Measurements from ENCODE around the gene HOXC6.

GRCh38 chr12:53287654-53288330, 7.5 kb upstream of the PFDN5 start:
- PRO-cap, 2 experiments, result no peak in any of the 2 experiments

DNA sequence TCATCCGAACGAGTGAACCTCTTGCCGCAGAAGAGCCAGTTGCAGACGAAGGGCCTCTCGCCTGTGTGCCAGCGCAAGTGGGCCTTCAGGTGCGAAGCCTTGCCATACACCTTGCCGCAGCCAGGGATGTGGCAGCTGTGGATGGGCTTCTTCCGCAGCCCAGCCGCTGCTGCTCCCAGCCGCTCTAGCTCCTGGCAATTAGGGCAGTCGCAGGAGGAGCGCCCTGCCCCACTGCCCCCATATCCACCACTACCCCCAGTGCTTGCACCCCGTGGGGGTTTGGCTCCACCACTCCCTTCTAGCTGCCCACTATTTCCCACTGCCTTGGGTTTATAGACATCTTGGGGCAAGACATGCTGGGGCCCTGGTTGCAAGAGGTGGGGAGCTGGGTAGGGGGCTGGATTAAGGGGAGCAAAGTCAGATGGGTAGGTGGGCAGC, 7.0 kb upstream of the AAAS start:
- PRO-cap, 2 experiments, result no peak in any of the 2 experiments

DNA sequence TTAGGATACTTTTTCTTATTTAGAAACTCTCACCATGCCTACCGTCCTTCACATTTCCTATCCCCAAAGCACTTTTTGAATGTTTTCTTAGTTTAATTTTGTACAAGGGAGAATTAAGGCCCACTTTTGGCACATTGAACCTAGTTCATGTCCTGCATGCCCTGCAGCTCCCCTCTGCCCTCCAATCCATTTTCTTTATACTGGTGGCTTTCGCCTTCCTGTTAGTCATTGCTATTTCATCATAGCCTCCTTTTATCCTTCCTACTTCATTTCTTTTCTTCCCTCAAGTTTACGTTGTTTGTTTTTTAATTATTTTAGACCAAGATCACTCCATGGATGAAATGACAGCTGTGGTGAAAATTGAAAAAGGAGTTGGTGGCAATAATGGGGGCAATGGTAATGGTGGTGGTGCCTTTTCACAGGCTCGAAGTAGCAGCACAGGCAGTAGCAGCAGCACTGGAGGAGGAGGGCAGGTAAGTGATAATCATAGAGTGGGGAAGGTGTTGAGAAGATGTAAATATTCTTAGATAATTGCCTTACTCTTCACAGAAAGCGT, 1.4 kb downstream of the SP1 start:
- PRO-cap, 2 experiments, result no peak in any of the 2 experiments

DNA sequence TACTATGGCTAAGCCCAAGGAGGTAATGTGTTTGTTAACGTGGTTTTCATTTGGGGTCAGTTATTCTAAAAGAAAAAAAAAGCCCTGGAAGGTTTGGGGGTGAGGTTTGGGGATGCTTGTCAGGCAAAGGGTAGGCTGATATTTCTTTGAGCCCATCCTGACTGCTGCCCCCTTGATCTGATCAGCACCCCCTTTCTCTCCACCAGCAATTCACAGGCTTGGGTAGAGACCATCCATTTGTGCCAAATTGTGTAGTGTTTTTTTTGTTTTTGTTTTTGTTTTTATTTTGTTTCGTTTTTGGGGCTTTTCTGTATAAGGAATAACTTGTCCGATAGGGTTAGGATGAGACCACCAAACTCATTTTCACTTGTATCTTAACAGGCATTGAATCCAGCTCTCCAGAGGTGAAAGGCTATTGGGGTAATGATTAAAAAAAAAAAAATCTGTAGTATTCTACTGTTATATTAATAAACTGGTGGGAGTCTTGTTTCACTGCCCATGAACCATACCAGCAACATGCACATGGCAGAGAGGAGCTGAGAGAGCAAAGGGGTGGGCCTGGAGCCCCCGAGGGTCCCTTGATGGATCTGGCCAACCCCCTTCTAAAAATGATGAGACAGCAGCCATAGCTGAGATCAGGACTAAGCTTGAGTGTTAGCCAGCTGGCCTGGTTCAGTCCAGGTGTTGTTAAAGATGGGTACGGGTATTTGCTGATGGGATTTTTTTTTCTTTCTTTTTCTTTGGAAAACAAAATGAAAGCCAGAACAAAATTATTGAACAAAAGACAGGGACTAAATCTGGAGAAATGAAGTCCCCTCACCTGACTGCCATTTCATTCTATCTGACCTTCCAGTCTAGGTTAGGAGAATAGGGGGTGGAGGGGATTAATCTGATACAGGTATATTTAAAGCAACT, 15.8 kb downstream of the PCBP2 start:
- PRO-cap, 2 experiments, result no peak in any of the 2 experiments

DNA sequence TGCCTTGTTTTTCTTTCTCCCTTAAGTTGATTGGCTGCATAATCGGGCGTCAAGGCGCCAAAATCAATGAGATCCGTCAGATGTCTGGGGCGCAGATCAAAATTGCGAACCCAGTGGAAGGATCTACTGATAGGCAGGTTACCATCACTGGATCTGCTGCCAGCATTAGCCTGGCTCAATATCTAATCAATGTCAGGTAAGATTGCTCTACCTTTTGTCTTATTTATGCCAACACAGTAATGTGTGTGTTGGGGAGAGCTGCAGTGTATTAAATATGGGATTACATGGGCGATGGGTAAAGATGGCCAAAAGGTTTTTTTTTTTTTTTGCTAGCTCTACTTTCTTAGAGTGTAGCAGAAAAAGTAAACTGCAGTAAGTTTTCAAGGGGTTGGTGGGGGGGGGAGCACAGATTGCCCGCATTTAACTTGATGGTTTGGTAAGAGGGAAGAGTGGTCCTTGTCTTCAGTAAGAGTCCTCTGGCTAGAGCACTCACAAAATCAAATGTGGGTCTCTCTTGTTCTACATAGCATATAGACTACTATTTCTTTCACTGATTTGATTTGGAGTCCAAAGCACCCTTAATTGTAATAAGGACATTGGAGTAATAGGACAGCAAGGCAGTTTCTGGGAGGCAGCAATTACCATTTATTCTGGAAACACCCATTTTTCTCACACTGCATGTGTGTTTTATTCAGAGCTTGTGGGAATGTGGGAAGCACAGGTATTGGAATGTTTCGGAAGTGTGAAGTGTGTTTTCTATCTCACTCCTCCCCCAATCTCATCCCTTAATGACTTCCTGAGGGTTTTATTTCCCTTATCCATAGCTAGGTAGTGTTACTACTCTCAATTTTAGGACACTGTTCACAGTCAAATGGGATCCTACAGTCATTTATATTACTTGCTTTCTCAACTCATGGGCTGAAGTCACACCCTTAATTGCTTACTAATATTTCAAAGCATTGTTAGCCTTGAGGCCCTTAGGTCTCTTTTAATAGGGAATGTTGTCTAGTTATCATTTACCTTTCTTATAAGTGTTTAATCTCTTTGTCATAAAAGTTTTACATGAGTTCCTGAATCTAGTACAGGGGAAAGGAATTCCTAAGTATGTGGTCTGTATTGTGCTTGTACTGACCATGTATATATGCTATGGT, 20.1 kb downstream of the PCBP2 start:
- PRO-cap, 2 experiments, result no peak in any of the 2 experiments

- PRO-cap, 2 experiments, result no peak in any of the 2 experiments
Observed at GRCh38 chr12:53478968-53479871, 20.0 kb downstream of the MAP3K12 start.

DNA sequence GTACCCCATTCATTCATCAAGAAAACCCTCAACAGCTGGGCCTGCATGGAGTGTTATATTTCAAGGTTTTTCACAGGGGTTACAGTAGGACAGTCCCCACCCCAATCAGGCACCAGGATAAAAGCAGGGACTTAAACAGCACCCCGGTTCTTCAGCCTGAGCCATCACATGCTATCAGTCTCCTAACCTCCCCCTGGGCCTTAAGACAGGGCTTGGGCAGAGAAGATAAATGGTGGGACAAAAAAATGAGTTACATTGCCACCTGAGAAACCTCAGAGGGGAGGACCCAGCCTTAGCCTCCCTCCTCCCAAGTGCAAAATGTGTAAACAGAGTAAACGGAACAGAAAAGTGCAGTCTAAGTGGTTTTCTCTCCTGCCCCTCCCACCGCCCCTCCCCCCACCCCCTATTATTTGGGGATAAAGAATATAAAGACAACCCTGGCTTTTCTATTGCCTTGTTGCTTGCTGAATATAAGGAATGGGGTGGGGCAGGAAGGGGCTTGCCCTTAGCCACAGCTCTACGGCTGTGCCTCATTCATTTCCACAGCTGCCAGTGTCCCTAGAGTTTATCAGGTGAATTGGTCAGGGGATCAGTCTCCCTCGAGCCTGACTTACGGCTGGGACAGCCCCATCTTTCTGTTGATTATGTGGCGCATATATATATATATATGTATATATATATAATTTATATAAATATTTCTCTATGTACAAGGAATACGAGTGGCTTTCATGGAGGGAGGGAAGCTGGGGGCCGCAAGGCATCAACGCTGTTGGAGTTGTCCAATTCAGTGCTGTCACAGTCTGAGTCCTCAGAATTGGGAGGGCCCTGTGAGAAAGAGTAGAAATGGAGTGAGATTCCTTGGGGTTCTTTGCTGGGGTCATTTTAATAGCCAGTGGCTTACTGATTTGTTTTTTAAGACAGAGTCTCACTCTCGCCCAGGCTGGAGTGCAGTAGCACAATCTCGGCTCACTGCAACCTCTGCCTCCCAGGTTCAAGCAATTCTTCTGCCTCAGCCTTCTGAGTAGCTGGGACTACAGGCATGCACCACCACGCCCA, 18.5 kb downstream of the MAP3K12 start:
- PRO-cap, 2 experiments, result no peak in any of the 2 experiments

- PRO-cap, 2 experiments, result no peak in any of the 2 experiments
Observed at GRCh38 chr12:53952358-53952631, 2.4 kb upstream of the HOXC12 start.

- PRO-cap, 2 experiments, result no peak in any of the 2 experiments
Observed at GRCh38 chr12:53979736-53980740, 4.9 kb upstream of the HOXC10 start.

DNA sequence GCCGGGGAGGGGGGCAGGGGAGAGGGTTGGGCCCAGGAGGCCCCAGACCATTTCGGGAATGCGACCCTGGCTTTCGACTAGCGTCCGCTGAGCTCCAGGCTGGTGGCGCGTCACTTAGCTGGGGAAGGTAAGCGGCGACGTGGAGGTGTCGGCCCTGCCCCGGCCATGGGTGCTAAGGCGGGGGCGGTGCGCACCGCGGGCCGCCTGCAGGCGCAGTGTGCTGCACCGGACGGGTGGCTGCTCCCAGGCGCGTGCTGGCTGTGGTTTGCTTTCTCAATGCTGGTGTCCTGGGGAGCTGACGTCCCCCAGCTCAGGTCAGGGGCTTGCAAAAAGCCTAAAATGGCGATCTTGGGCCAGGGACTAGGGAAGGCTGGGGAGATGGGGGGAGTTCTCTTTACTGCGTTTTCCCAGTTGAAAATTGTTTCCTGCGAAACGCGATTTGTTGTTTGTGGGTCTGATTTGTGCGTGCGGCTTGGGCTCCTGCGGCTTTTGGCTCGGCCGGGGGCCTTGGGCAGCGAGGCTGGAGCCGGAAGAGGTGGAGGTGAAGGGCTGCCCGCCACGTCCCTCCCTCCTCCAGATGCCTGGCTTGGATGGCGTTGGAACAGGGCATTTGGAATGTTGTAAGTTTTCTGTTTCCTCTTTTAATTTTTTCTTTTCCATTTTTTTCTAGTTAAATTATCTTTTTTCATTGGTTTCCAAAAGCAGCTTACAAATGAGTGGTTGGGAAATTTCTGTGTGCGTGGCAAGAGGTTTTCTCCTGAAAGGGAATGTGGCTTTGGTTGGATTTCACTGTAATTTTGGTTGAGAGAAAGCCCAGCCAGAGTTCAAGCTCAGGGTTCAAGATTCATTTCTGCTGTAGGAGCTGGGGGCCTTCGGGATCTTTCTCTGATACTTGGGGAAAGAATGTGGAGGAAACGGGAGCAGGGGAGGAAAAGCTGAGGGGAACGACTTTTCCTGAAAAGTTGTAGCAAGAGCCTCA, 1.4 kb downstream of the HOXC10 start:
- PRO-cap, 2 experiments, result no peak in any of the 2 experiments

DNA sequence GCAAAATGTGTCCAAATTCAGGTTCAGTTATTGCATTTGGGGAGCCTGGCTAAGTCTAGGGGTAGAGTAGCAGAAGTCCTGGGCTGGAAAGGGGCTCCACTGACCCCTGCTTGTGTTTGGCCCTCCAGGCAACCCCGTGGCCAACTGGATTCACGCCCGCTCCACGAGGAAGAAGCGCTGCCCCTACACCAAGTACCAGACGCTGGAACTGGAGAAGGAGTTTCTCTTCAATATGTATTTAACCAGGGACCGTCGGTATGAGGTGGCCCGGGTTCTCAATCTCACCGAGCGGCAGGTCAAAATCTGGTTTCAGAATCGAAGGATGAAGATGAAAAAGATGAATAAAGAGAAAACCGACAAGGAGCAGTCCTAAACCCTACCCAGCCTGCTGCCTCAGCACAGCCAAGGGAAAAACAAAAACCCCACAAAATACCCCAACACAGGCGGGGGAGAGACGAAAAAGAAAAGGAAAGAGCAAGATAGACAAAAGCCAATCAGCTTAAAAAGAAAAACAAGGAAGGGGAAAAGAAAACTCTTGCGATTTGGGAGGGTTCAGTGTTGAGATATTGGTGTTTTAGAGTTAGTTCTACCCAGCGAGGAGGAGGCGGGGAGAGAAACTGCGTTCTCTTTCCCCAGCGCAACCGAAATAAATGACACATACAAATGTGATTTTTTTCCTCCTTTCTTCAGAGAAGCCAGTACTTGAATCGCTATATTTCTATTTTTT, 2.5 kb downstream of the HOXC9 start:
- PRO-cap, 2 experiments, result no peak in any of the 2 experiments

DNA sequence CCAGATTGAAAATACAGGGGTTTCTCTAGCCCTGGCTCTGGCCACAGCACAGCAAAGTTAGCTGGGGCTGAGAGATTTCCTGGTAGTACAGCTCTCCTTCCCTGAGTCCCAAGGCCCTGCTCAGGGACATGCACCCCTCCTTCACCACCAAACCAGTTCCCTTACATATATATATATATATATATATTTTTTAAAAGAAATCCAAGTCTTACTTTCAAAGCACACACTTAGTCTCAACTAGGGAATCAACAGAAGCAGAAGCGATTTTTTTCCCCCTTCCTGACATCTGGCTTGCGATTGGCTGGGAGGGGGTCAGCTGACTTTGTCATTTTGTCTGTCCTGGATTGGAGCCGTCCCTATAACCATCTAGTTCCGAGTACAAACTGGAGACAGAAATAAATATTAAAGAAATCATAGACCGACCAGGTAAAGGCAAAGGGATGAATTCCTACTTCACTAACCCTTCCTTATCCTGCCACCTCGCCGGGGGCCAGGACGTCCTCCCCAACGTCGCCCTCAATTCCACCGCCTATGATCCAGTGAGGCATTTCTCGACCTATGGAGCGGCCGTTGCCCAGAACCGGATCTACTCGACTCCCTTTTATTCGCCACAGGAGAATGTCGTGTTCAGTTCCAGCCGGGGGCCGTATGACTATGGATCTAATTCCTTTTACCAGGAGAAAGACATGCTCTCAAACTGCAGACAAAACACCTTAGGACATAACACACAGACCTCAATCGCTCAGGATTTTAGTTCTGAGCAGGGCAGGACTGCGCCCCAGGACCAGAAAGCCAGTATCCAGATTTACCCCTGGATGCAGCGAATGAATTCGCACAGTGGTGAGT, at the start of gene HOXC6:
HOXC6 (plus strand) TSS at position 359 of the 846 bp plus-strand sequence.
- PRO-cap, 2 experiments, result no peak in any of the 2 experiments

DNA sequence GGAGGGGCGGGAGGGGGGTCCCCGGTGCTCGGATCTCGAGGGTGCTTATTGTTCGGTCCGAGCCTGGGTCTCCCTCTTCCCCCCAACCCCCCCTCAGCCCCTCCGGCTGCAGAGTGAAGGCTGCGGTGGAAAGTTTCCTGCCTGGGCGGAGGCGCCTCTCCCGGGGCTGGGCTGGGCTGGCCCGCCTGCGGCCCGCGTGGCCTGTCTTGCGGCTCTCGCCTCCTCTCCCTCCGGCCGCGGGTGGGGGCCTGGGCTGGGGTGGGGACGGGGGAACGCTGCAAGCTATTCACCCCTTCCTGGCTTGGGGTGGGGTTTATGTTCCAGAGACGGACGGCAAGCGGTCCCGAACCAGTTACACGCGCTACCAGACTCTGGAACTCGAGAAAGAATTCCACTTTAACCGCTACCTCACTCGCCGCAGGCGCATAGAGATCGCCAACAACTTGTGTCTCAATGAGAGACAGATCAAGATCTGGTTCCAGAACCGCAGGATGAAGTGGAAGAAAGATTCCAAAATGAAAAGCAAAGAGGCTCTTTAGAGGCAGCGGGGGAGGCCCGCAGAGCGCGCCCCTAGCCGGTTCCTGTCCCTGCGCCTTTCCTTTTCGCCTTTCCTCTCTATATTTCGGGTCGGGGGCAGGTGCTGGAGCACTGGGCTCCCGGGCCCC, 1.2 kb downstream of the HOXC5 start:
- PRO-cap, 2 experiments, result no peak in any of the 2 experiments

DNA sequence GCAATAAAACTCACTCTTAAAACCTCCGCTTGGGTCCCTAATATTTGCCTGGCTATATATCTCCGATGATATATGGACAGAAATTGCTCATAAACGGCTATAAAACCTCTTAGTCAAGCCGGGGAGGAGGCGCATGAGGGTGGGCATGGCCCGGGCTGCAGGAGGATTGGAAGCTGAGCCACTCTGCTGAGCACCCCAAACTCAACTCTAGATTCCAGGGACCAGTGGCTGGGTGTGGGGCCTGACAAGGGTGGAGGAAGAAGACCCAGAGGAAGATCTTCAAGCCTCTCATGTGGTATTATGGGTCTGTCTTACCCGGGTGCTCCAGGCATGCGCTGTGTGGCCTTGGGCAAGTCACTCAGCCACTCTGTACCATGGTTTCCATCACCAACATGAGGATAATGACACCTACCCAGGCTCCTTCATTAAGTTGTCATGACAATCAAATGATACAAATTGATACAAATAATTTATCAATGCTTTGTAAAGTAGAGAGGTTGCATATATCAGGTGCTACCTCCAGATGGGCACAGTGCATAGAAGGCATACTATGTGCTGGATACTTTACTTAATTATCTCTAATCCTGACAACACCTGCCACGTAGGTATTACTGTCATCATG, 41.2 kb downstream of the SMUG1 start:
- PRO-cap, 2 experiments, result no peak in any of the 2 experiments

DNA sequence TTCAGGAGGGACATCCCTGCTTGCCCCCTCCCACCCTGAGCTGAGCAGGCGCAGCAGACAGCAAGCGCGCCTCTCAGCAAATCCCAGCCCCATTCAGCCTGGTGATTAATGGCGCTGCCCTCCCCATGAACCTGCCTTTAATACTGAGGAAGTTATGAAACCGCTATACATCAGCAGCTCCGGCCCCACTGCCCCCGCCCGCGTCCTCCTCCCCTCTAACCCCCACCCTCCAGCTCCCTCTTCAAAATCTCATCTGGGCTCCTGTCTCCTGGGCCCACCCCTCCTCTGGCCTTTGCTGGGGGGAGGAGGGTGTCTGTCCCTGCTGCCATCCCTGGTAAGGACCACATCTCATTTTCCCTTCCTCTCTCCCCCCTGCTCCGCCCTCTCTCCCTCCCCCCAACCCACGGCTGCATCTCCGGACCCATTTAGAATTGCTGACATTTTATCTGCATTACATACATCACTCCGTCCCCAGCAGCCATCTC, 7.1 kb upstream of the SMUG1 start:
- PRO-cap, 2 experiments, result no peak in any of the 2 experiments

DNA sequence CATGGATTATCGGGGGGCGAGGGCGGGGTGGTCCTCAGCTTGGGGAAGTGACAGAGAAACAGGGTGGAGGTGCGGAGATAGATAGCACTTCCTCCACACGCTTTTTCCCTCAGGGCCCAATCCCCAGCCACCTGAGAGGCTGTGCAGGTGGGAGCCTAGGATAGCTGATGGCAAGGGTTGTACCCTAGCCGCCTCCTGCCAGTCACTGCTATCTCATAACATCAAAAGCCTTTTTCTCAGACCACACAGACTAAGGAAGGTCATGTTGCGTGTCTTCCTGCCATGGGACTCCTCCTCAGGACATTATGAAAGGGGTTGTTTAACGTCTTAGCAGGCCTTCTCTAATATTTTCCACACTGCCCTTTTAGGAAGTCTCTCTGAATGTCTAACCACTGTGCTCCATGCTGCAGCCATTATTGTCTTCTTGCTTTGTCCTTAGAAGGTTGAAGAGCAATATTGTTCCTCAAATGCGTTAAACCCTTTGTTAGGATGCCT, 7.6 kb upstream of the SMUG1 start:
- PRO-cap, 2 experiments, result no peak in any of the 2 experiments

- PRO-cap, 2 experiments, result no peak in any of the 2 experiments
Observed at GRCh38 chr12:54214498-54215061, 25.8 kb upstream of the SMUG1 start.

- PRO-cap, 2 experiments, result no peak in any of the 2 experiments
Observed at GRCh38 chr12:54356282-54356871, 7.9 kb downstream of the GPR84 start.

DNA sequence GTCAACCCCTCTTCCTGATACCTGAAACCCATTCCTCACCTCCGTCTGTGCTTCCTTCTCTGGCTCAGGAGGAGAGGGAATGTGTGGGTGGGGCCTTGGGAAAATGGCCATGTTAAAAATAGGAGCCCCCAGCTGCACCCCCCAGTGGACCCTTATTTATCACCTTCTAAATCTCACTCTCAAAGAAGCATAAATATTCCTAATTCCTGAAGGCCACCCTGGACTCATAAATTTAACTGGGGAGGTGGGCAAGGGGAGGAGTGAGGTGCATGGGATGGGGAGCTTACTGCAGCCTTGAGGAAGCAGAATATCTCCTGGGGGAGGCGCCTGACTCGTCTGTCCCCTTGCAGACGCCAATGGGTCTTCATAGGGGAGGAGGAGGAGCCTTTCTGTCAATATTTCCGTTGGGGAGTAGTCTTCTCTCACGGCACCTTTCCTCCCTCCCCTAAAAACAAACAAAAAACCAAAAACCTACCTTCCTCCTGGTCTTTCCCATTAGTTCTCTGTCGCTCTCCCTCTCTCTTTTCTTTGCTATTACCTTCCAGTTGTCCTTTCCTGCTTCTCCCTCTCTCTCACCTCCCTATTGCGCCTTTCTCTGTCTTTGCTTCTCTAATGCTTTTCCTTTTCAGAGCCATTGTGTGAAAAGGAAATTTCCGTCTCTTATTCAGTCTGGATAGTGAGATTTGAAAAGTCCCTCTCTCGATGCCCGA, 6.2 kb downstream of the GPR84 start:
- PRO-cap, 2 experiments, result no peak in any of the 2 experiments

DNA sequence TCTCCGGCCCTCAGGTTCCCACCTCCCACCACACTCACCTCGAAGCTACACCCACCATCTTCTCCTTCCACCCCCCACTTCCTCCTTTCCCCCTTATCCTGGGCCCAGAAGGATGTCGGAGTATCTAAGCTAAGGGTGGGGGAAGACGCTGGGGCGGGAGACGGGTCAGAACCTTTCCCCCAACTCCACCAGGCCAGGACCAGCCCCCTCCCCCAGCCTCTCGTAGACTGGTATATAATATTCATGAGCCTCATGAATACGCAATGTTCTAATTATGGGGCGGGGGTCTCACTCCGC, 6.1 kb upstream of the ZNF385A start:
- PRO-cap, 2 experiments, result no peak in any of the 2 experiments